A673 (cell line): ENCODE results near the gene FBXL7.

DNA sequence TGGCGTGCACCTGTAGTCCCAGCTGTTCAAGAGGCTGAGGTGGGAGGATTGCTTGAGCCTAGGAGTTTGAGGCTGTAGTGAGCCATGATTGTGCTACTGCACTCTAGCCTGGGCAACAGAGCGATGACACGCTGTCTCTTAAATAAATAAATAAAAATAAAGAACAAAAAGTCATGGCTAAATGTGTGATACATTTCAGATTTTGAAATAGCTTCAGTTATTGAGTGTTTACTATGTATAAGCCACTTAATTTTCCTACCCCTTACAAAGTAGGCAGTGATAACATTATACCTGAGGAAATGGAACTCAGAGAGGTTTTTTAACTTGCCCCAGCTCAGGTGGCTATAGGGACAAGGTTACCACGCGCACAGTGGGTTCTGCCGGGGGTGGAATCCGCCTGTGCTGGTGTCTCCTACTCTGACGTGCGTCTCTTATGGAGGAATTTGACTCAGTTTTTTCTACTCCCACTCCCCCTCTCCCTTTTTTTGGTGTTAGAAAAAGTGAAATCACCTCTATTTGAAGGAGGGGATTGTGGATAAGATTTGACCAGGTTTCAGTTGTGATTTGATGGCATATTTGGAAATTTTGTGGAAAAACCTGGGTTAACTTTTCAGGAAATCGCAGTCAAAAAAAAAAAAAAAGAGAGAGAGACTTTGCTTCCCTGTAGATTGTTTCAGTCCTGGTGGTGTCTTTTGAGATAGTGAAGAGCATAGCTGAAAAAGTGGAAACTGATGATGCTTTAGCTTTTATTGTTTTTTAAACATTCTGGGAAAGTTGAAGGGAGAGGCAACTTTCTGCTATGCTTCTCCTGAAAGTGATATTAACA, 15.8 kb downstream of the TRIO start:
- PRO-cap, result no peak

DNA sequence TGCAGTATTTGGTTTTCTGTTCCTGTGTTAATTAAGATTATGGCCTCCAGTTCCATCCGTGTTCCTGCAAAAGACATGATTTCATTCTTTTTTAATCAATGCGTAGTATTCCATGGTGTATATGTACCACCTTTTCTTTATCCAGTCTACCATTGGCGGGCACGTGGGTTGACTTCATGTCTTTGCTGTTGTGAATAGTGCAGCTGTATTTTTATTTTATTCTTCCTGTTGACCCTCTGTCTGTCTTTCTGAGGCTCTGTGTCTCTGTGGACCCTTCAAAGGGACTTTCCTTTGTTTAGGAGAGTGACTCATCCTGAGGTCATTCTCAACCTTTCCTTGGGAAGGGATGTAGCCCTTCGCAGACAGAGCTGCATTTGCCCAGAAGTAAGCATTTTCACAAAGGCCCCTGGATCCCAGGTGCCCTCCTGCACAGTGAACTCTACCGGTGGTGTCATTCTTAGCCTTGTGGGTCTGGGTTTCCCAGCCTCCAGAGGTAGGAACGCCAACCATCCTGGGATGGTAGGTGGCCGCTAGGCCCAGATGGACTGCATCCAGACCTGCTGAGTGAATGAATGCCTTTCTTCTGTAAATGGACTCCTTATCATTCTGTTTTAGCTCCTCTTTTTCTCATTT, 22.3 kb downstream of the TRIO start:
- PRO-cap, result no peak

DNA sequence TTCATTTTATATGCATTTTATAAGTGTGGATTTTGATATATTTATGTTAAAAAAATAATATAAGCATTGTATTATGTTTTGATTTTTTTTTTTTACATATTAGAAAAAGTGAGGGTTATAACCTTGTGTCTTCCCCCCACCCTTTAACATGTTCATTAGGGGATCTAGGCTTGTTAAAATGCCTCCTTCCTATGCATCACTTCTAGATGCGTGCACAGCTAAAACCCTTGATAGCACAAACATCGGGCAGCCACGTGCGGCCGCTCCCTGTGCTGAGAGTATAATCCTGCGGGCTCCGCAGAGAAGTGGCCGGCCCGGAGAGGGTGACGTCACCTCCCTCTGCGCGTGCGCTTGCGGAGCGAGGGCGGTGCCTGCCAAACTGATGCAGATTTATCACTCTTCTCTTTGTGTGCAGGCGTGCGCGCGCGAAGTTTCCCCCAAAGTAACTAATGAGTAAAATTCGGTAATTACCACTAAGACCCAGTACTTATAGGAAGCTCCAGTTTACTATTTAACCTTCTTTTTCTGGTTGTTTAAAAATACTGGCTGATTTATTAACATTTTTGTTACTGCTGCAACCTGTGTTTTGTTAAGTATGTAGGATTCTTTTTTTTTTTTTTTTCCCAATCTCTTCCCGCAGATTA, 121.5 kb downstream of the TRIO start:
- PRO-cap, result bidirectional peak, plus-strand start at position 396 of the sequence, minus-strand start at position 285 of the sequence

DNA sequence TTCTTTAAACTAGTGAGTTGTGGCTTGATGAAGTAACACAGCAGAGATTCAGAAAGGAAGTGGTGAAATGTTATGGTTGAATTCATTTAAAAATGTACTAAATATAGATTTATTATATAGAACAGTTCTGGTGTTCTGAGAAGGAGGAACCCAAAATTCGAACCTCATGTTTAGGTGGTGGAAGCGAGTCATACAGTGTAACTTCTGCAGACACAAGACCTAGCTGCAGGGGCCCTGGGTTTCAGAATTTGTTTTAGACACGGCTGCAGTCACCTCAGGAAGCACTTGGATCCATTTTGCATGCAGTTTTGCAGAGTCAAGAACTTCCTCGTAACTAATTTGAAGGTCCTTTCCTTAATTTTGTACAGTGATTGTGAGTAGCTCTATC, 188.3 kb downstream of the TRIO start:
- PRO-cap, result no peak

DNA sequence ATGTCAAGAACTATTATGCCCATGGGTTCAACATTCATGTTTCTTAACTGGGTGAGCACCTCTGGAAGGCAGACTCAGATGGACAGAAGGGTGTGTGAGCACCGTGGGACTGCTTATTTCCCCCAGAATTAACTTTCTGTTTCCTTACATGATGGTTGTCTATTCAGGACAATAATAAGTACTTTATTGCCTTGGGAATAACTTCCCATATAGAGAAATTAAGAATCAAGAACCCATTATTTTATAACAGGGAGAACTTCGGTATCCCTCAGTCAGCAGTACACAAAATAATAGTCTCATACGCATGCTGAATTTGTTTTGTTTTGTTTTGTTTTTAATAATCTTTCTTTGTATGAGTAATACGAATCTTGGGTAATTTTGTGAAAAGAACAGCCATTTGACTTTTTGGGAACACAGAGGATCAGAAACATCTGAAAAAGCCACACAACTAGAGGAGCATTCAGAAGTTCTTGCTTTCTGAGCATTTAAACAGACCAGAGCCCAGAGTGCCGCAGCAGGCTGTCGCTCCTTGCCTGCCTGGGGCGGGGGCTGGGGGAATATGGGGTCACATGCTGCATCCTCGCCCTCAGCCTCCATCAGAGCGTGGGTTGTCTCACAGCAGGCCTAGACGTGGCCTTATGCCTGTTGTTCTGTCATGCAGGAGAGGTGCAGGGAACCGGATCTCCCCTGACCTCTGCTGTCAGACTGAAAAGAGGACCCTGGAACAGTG, 133.6 kb upstream of the OTULINL start:
- PRO-cap, result no peak

GRCh38 chr5:14448533-14449109, 133.0 kb upstream of the OTULINL start:
- PRO-cap, result no peak

DNA sequence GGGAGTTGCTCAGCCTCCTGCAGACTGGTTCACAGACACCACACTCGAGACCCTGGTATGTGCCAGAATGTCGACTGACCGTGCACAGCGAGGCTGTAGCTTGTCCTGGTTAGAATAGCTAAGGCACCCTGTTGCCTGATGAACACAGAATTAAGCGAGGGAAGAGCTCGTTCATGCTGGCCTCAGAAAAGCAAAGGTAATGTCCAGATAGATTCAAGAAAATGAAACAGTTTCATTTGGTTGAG, 71.3 kb upstream of the OTULINL start:
- PRO-cap, result no peak

DNA sequence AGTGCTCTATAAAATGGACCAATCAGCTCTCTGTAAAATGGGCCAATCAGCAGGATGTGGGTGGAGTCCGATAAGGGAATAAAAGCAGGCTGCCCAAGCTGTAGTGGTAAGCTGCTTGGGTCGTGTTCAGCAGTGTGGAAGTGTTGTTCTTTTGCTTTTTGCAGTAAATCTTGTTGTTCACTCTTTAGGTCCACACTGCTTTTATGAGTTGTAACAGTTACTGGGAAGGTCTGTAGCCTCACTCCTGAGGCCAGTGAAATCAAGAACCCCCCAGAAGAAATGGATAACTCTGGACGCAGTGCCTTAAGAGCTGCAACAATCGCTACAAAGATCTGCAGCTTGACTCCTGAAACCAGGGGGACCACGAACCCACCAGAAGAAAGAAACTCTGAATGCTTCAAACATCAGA, 3.4 kb upstream of the OTULINL start:
- PRO-cap, result no peak

DNA sequence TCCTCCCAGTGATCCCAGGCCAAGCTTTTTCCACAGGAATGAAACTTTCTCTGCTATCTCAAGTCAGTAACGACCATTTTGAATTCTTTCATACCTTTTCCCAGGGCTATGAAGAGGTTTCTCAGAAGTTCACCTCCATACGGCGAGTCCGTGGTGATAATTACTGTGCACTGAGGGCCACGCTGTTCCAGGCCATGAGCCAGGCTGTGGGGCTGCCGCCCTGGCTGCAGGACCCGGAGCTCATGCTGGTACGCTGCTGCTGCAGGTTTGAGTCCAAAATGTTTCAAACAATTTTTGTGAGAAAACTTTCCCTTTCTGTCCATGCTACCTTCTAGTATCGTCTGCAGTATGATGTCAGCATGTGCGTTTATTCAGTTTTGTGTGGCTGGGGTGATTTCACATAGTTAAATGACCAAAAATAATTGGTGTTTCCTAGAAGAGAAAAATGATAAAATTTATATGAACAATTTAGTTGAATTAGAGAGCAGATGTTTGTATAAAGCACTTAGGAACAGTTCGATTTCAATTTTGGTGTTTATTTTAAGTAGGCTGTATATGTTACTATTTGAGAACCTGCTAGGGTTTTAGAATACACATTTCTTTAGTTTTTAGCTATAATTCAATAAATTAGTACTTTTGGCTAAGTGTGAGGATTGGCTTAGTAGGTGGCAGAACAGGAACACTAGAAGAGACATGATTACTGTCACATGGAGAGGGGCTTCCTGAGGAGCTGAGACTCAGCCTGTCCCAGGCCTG, 17.0 kb downstream of the OTULIN start:
- PRO-cap, result no peak

GRCh38 chr5:15009432-15009909, 137.9 kb upstream of the ANKH start:
- PRO-cap, result no peak

- PRO-cap, result unidirectional peak, plus-strand start at chr5:15500154; unidirectional peak, plus-strand start at chr5:15500198
Observed at GRCh38 chr5:15499848-15500382, at the start of gene FBXL7. TSS of gene FBXL7 (plus strand) at chr5:15500180.

DNA sequence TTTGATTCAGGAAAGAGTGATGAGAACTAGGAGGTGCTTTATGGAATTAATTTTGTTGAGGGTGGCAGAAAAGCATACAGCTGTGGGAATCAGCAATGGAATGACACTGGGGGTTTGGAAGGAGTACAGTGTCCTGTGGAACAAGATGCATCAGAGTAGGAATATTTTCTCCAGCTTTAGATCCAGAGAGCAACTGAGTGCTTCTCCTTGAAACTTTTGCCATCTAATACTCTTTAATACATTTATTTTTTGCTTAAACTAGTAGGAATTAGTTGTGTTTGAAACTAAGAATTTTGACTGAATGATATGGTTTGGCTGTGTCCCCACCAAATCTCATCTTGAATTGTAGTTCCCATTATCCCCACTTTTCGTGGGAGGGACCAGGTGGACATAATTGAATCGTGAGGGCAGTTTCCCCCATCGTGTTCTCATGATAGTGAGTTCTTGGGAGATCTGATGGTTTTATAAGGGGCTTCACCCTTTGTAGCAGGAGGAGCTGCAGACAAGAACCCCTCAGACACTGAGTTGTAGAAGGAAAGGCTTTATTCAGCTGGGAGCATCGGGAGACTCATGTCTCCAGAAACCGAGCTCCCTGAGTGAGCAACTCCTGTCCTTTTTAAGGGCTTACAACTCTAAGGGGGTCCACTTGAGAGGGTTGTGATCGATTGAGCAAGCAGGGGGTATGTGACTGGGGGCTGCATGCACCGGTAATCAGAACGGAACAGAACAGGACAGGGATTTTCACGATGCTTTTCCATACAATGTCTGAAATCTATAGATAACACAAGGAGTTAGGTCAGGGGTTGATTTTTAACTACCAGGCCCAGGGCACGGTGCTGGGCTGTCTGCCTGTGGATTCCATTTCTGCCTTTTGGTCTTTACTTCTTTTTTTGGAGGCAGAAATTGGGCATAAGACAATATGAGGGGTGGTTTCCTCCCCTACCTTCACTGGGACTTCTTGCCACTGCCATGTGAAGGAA, 158.3 kb downstream of the FBXL7 start:
- PRO-cap, result no peak

DNA sequence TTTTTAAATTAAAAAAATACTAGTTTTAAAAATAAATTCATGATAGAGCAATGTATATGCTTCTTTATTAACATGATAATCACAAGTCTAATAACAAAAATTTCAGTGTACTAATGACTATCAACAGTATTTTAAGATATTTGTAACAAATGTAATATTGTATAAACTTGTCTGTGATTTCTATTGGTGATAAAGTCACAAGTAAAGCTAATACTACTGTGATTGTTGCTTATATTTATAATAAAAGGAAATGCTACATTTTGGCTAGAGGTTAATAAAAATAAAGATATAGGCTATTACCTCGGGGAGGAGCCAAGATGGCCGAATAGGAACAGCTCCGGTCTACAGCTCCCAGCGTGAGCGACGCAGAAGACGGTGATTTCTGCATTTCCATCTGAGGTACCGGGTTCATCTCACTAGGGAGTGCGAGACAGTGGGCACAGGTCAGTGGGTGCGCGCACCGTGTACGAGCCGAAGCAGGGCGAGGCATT, 130.4 kb downstream of the ZNF622 start:
- PRO-cap, result no peak

- PRO-cap, result no peak
Observed at GRCh38 chr5:16467275-16467979, 1.8 kb upstream of the ZNF622 start.

DNA sequence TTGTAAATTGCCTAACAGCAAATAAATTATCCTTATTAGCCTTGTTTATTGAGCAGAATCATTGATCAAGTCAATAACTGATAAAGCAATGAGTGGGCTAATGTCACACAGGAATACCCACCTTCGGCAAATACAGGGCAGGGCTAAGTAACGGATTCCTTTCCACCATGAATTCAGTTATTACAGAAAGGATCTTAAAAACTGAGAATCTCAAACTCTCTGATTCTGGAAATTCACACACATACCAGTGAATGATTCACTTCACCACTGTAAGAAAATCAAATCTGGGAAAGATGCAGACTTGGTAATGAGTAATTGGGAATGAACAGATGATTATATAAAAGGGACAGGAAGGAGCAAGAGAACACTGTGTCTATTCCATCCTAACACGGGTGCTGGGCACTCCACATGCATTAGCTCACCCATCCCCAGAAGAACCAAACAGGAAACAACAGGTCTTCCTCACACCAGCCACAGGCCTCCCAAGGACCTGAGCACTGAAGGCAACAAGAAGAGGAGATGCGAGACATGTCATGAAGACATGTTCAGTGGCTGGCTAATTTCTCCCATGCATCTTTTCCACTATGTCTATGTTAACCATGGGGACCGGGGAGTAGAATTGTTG, 74.8 kb upstream of the ZNF622 start:
- PRO-cap, result no peak

DNA sequence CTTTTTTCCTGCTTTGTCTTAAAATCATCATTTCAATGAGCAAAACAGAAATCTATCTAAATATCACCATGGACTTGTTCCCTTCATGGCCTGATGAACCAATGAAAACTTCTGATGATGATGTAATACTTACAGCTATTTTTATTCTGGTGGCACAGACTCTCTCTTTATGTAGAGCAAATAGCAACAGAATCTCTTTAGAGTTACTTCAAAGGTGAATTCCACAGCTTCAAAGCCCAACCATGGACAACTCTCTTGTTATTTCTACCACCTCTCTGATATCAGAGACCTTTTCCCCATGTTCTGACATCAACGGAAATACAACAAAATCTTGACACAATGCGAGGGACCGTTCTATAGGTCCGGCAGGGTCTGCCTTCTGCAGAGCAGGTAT, 70.1 kb downstream of the RETREG1 start:
- PRO-cap, result no peak

GRCh38 chr5:16740777-16741229, 124.0 kb upstream of the RETREG1 start:
- PRO-cap, result no peak

GRCh38 chr5:17234220-17234904, 16.9 kb downstream of the BASP1 start:
- PRO-cap, result no peak

GRCh38 chr5:17277584-17277943, 60.1 kb downstream of the BASP1 start:
- PRO-cap, result no peak

DNA sequence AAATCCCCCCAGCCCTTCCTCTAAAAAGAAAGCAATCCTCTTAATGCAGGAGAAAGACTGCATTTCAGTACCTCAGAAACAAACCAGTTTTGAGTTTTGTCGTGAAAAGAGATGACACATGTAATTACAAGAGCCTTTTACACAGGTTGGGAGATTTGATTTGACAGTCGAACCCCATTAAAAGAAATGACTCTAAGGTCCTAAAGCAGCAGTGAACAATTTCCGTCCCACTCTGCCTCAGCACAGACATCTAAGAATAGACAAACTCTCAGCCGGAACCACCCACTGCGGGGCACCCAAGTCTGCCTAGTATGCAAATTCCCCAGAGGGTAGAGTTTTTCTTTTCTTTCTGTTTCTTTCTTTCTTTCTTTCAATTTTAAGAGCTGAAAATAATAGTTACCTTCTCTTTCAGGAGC, 64.9 kb downstream of the BASP1 start:
- PRO-cap, result bidirectional peak, plus-strand start at position 218 of the sequence, minus-strand start at position 91 of the sequence